Left lung (tissue), 1 donor: ENCODE results near the gene SHROOM1.

GRCh38 chr5:131435978-131436576, 172.2 kb downstream of the CDC42SE2 start:
- PRO-cap = unidirectional peak, minus-strand start at chr5:131436263

- PRO-cap = no peak
Observed at GRCh38 chr5:131498260-131499172, 136.5 kb downstream of the RAPGEF6 start.

DNA sequence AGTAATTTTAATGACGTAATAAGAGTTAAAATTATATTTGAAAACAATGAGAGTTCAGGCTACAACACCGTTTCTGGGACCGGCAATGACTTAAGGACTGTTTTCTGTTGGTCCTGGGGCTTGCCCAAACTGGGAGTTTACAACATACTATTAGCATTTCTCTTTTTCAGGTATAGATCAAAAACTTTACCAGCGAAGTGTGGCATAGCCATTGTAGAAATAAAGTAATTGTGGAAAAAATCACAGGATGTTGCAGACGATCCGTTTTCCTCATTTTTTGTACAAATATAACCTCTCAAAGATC, 1.2 kb upstream of the RAPGEF6 start:
- PRO-cap = bidirectional peak, plus-strand start at position 100 of the sequence, minus-strand start at position 92 of the sequence

DNA sequence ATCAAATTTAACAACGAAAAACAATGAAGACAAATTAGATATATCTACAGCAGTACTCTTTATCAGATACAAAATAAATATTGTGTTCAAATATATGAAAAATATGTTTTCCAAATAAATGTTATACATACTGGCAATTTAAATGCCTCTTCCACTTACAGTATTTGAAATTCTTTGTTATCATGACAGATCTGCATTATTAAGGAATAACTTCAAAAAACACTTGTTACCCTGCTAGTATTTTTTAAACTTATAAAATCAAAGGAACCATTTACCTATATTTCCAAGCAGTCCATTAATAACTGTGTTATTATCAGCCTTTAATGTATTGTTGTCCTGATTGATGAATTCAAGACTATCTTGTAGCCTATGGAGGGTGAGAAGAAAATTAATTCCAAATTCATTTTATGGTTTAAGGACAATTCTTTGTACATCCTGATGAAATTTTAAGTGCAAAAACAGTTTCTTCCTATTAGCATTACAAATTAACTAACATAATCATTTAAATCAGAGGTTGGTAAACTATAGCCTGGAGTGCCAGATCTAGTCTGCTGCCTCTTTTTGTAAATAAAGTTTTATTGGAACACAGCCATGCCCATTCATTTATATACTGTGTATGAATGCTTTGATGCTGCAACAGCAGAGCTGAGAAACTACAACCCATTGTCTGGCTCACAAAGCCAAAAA, 80.4 kb downstream of the FNIP1 start:
- PRO-cap = no peak

DNA sequence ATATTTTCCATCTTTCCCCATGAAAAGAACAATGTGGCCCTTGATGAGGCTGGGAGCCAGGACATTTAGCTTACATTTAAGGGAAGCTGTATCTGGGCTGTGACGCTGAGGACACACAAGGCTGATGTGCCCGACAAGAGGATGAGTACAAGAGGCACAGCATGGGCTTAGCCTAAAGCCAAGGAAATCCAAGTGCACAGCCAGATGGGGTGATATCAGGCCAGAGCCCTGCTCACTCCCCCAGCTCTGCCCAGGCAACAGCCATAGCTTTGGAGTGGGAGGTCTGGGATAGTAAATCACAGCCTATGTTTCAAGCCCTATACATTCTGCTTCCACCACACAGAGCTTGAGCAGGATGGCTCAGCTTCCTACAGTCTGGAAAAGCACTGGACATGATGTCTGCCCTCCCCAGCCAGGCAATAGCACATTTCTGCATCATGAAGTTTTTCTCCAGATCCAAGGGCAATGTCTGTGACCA, 28.0 kb downstream of the ACSL6 start:
- PRO-cap = no peak

DNA sequence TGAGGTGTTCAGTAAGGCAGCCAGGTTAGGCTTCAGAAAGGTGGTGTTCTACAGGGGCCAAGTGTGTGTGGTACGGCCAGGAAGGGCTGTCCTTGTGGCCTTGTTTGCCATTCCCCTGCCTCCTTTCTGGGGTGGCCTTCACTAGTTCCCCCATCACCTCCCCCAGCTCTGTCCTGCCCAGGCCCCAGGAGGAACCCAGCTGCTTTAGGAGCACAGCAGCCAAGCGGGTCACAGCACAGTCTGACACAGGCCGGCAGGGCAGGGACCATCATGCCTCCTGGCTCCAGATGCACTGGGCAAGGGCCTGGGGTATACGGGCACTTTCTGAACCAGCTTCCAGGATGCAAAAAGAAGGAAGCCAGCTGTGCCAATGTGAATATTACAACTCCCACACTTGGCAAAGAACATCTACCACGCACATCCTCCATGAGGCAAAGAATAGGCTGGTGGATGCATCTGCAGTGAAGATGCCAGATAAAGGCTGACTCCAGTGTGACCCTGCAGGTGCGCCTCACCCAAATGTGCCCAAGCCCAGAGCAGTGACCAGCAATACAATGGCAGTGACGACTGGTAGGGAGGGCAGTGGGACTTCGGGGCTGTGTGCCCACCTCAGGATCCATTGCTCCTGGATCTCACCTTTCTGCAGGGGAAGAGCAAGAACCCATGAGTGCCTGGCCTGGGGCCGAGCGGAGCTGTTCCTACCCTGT, 6.4 kb upstream of the IL3 start:
- PRO-cap = no peak

- PRO-cap = no peak
Observed at GRCh38 chr5:132056274-132056591, 4.2 kb upstream of the IL3 start.

GRCh38 chr5:132103294-132104099, 29.9 kb downstream of the CSF2 start:
- PRO-cap = no peak

DNA sequence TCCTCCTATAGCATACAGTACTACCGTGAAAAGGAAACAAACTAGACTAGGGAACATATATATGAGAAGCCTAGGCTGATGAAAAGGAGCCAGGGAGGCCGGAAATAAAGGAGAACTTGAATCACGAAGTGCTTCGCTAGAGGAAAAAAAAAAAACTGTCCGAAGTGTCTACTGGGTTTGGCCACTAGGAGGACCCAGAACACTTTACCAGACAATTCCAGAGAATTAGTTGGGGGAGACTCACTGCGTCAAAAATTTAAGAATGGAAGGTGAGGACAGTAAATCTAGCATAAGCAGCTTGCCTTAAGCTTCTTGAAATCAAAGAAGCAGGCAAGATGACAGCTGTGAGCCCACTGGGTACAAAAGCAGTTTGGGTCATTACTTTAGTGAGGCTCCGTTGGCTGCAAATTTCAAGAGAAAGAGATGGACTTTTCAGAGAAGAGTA, 47.5 kb downstream of the P4HA2 start:
- PRO-cap = no peak

DNA sequence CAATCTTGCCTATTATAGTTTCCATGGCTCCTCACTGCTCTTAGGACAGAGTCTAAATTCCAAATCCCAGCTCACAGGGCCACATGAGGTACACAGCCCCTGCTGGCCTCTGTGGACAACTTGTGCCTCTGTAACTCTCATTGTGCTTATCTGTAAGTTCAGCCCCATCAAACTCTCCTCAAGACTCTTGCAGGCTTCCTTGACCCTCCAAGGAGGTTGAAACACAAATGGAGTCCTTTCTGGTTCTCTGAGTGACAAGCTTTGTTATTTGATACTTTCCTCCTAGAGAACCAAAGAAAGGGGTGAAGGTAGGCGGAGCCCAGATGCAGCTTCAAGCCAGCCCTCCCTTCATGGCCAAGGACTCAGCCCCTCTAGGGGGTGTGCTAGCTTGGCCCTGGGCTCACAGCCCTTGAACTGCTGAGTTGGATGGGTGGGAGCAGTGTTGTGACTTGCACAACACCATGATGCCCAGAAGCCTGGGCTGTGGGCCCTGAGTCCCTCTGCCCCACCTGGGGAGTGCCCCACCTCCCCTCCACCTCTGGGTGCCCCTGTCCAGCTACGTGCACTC, 15.8 kb upstream of the SLC22A4 start:
- PRO-cap = no peak

GRCh38 chr5:132295719-132296619, 1.8 kb downstream of the SLC22A4 start:
- PRO-cap = no peak

DNA sequence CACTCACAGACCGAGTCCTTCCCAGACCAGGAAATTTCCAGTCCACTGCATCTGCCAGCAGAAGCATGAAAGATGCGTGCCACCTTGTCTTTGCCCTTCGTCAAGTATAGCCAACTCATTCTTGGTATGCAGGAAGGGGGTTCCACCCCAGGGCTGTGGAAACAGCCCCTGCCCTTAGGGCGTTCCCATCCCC, 42.1 kb downstream of the SLC22A5 start:
- PRO-cap = bidirectional peak, plus-strand start outside the sequence, minus-strand start at position 106 of the sequence

- PRO-cap = no peak
Observed at GRCh38 chr5:132415090-132415398, 45.5 kb downstream of the SLC22A5 start.

DNA sequence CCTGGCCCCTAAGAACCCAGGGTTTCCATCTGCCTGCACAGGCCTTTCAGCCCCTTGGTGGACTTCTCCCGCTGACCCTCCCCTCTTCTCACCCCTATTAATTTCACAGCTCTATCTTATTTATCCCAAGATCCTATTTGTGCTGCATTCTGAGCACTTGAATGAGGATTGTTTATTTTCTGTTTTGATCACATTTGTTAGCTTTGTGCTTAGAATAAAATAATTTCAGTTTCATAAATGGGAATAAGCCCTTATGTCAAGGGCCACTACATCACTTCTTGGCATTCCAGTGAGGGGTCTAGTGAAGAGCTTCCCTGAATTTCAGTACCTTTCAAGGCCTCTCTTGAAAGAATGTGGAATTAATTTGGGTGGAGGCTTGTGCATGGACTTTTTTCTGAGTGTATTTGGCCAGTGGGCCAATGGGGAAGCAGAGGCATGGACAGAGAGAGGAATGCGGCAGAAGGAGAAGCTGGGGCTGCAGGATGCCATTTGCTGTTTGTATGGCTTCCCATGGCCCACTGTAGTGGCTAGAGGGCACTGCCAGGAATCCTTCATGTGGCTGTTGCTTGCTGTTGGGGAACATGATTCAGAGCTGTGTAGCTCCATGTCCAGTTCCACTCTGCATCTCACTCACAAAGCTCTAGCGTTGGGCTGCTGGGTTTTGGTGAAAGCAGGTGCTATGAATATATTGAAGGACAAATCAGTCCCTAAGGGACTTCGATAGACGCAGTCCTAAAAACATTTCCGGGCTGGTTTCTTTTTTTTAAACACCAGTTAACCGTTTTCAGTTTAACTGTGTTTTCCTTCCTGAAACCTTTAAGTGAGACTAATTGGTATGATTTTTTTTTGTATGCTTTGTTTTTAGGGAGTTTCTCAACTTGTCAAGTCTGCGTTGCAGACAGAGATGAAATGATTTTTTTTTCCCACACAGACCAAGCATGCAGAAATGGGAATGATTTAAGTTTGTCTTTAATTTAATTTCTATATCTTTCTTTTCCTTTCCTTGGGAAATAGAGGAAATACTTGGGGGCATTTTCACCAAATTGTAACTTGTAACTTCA, 51.2 kb downstream of the SLC22A5 start:
- PRO-cap = no peak

DNA sequence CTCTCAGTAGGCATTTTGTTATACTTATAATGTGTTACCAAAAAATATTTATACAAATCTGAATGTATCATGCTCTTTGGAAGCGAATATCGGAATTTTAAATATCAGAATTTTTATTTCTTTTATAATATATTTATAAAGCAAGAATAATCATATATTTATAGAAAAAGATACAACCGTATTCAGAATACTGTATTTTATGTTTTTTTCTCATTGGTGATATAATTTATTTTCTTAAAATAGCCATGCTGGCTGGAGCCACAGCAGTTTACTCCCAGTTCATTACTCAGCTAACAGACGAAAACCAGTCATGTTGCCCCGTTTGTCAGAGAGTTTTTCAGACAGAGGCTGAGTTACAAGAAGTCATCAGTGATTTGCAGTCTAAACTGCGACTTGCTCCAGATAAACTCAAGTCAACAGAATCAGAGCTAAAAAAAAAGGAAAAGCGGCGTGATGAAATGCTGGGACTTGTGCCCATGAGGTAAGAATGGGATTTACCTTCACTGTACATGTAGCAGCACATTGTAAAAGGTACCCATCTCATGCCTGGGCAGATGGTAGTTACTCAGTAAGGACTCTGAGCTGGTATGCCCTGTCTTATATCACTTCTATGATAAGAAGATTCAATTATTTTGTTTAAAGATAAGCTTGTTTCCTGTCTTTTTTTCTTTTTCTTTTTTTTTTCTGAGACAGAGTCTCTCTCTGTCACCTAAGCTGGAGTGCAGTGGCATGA, 38.7 kb downstream of the RAD50 start:
- PRO-cap = no peak

- PRO-cap = no peak
Observed at GRCh38 chr5:132663766-132664671, 6.0 kb downstream of the IL13 start.

GRCh38 chr5:132774836-132775248, 2.2 kb downstream of the SEPTIN8 start:
- PRO-cap = no peak

GRCh38 chr5:132782151-132782580, 5.1 kb upstream of the SEPTIN8 start:
- PRO-cap = no peak

DNA sequence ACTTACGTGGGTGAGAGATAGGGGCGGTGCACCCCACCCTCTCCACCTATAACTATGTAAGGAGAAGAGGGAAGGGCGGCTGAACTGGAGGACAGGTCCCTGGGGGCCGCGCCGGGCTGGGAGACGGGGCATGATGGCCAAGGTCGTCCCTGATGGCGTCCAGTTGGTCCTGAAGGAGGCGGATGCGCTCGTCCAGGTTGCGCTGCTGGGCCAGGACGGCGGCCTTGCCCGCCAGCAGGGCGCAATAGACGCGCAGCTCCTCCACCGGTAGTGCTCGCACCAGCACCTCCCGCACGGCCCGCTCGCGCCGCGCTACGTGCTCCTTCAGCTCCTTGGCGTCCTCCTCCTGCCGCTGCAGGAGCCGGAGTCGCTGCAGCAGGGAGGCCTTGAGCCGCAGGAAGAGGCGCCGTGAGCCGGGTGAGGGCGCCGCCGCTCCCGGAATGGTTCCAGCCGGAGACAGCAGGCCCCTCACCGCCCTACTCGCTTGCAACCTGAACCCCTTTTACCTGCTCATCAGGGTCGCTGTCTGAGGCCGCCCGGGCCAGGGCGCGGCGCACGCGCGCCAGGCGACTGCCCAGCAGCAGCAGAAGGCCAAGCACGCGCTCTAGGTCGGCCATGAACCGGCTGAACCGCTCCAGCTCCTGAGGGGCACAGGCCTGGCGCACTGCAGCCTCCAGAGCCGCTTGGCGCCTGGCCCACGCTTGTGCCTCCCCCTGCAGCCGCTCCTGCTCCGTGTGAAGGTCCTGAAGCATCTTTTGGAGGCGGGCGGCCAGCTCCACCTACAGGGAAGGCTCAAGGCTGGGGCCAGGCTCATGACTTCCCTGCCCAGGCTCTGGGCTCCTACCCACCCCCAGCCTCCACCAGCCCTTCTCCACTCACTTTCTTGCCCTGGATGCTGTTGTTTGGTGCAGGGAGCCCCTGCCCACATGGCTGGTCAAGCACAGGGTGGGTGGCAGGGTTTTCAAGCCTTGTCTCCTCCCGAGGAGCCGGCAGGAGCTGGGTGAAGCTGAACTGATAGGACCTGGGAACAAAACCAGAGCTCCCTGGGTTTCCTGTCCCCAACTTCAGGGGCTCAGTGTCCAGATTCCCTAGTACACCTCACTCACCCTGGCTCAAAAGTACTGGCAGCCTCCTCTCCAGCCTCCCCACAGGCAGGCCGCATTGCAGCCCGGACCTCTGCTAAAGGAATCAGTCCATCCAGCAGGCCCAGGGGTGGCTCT, 7.3 kb downstream of the SHROOM1 start:
- PRO-cap = no peak

DNA sequence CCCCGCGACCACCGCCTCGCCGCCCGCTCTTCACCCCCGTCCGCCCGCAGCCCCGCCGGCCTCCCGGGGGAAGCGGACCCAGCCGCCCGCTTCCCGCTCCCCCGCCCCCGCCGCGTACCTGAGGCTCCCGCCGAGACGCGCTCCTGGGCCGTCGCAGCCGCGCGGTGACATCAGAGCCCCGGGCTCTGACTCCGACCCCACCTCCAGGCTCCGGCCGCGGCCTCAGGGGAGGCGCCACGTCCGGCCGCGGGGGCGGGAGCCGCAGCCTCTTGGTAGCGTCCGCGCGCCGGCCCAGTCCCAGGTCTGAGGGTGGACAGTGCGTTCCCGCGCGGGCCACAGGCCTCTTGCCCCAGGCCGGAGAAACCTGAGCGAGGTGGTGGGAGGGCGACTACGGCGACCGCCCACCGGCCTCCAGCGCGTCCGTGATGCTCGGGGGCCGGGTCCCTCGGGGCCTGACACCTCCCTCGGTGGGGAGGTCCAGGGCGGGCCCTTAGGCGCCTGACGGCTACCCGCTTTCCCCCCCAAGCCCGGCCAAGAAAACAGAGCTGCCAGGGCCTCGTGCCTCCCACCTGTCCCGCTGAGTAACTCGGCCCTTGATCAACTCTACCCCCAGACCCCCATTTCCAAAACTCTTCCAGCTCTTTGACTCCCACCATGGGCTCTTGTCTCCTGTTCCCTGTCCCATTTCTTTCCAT, at the start of gene SHROOM1:
Gene SHROOM1, minus strand, starts transcription at position 172 of the 695 bp plus-strand sequence.
- PRO-cap = bidirectional peak, plus-strand start at position 300 of the sequence, minus-strand start at position 116 of the sequence